K562 (cell line): ENCODE measurements around a stretch of chr6.

- RAMPAGE, long total RNA, result no peak
- RRBS, result no CpG with 5 or more reads among the region's 1 CpG
PRO-cap:
- standard, result no peak
- CoPRO, capped RNA only, 2 experiments, result no peak in any of the 2 experiments
- CoPRO, capped and uncapped RNA, 2 experiments, result no peak in any of the 2 experiments
- CoPRO, uncapped RNA only, 2 experiments, result no peak in any of the 2 experiments
CAGE:
- cytosol, long polyA plus RNA, result no peak
- long polyA plus RNA, result no peak
- nucleolus, long total RNA, result no peak
- nucleus, long polyA plus RNA, result no peak
Measured at GRCh38 chr6:6592838-6593382, 4.4 kb downstream of the LY86 start.

GRCh38 chr6:6657476-6657903 is 69.0 kb downstream of the LY86 start:
- RAMPAGE, long total RNA, result no peak
- RRBS, result no CpG with 5 or more reads among the region's 2 CpGs
PRO-cap:
- standard, result unidirectional peak, plus-strand start at chr6:6657774
- CoPRO, capped RNA only, 2 experiments, result no peak in any of the 2 experiments
- CoPRO, capped and uncapped RNA, 2 experiments, result no peak in any of the 2 experiments
- CoPRO, uncapped RNA only, 2 experiments, result no peak in any of the 2 experiments
CAGE:
- cytosol, long polyA plus RNA, result no peak
- long polyA plus RNA, result no peak
- nucleolus, long total RNA, result no peak
- nucleus, long polyA plus RNA, result no peak

- RAMPAGE, long total RNA, result no peak
- RRBS, result no CpG with 5 or more reads among the region's 9 CpGs
PRO-cap:
- standard, result bidirectional peak, plus-strand start at chr6:6684759, minus-strand start at chr6:6684669
- CoPRO, capped RNA only, 2 experiments, result no peak in any of the 2 experiments
- CoPRO, capped and uncapped RNA, 2 experiments, result no peak in any of the 2 experiments
- CoPRO, uncapped RNA only, 2 experiments, result no peak in any of the 2 experiments
CAGE:
- cytosol, long polyA plus RNA, result no peak
- long polyA plus RNA, result no peak
- nucleolus, long total RNA, result no peak
- nucleus, long polyA plus RNA, result no peak
Measured at GRCh38 chr6:6684486-6684982, 96.0 kb downstream of the LY86 start.

GRCh38 chr6:6725692-6726189 is 137.2 kb downstream of the LY86 start:
- RAMPAGE, long total RNA, result no peak
- RRBS, result no CpG with 5 or more reads among the region's 10 CpGs
PRO-cap:
- standard, result no peak
- CoPRO, capped RNA only, 2 experiments, result no peak in any of the 2 experiments
- CoPRO, capped and uncapped RNA, 2 experiments, result no peak in any of the 2 experiments
- CoPRO, uncapped RNA only, 2 experiments, result no peak in any of the 2 experiments
CAGE:
- cytosol, long polyA plus RNA, result no peak
- long polyA plus RNA, result no peak
- nucleolus, long total RNA, result no peak
- nucleus, long polyA plus RNA, result no peak

GRCh38 chr6:6741186-6741519 is 152.6 kb downstream of the LY86 start:
- RAMPAGE, long total RNA, result no peak
- RRBS, result no CpG with 5 or more reads among the region's 3 CpGs
PRO-cap:
- standard, result no peak
- CoPRO, capped RNA only, 2 experiments, result no peak in any of the 2 experiments
- CoPRO, capped and uncapped RNA, 2 experiments, result no peak in any of the 2 experiments
- CoPRO, uncapped RNA only, 2 experiments, result no peak in any of the 2 experiments
CAGE:
- cytosol, long polyA plus RNA, result no peak
- long polyA plus RNA, result no peak
- nucleolus, long total RNA, result no peak
- nucleus, long polyA plus RNA, result no peak

DNA sequence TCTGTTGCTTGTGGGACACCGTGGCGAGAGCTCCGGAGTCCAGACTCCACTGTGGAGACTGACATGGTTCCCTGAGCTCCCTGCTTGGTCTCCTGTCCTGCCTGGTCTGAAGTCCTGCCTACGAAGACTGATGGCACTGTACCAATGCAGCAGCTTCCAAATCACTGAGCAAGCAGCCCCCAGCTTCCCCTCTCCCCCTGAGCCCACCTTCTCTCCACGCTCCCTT is 162.2 kb downstream of the LY86 start:
- RAMPAGE, long total RNA, result no peak
- RRBS, result no CpG with 5 or more reads among the region's 5 CpGs
PRO-cap:
- standard, result no peak
- CoPRO, capped RNA only, 2 experiments, result no peak in any of the 2 experiments
- CoPRO, capped and uncapped RNA, 2 experiments, result no peak in any of the 2 experiments
- CoPRO, uncapped RNA only, 2 experiments, result no peak in any of the 2 experiments
CAGE:
- cytosol, long polyA plus RNA, result no peak
- long polyA plus RNA, result no peak
- nucleolus, long total RNA, result no peak
- nucleus, long polyA plus RNA, result no peak

DNA sequence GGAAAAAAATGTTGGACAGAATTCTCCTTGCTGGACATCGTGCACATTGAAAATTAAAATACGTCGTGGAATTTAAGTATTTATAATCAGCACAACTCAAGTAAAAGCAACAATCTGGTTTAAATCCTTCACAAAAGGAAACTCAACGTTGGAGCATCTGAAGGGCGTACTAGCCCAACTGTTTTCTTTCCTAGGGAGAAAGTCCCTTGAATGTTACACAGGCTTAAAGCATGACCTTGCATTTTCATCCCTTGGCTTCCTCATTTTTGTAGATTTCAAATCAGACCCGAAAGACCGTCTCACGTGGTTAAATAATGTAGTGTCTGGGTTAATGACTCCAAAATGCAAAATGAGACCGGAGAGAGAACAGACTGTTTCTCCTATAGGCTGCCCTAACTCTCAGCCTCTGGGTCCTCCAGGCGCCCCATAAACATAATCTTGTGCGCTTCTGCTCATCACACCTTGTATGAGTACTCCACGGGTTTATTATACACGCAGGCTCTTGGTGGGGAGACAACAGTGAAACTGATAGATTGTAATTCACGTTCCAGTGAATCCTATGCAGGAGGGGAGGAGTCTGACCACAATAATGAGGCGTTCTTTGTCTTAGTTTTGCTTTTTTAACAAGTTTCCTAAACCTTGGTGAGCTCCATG is 249.1 kb upstream of the RREB1 start:
- RAMPAGE, long total RNA, result no peak
- RRBS, result no CpG with 5 or more reads among the region's 15 CpGs
PRO-cap:
- standard, result no peak
- CoPRO, capped RNA only, 2 experiments, result peak in 2 of 2 experiments; most common plus-strand start position 239 of the sequence (in 1); most common minus-strand start position 180 of the sequence (in 2)
- CoPRO, capped and uncapped RNA, 2 experiments, result no peak in any of the 2 experiments
- CoPRO, uncapped RNA only, 2 experiments, result no peak in any of the 2 experiments
CAGE:
- cytosol, long polyA plus RNA, result no peak
- long polyA plus RNA, result no peak
- nucleolus, long total RNA, result no peak
- nucleus, long polyA plus RNA, result no peak

- RAMPAGE, long total RNA, result no peak
- RRBS, result no CpG with 5 or more reads among the region's 4 CpGs
PRO-cap:
- standard, result no peak
- CoPRO, capped RNA only, 2 experiments, result no peak in any of the 2 experiments
- CoPRO, capped and uncapped RNA, 2 experiments, result no peak in any of the 2 experiments
- CoPRO, uncapped RNA only, 2 experiments, result no peak in any of the 2 experiments
CAGE:
- cytosol, long polyA plus RNA, result no peak
- long polyA plus RNA, result no peak
- nucleolus, long total RNA, result no peak
- nucleus, long polyA plus RNA, result no peak
Measured at GRCh38 chr6:6881657-6882354, 226.0 kb upstream of the RREB1 start.

DNA sequence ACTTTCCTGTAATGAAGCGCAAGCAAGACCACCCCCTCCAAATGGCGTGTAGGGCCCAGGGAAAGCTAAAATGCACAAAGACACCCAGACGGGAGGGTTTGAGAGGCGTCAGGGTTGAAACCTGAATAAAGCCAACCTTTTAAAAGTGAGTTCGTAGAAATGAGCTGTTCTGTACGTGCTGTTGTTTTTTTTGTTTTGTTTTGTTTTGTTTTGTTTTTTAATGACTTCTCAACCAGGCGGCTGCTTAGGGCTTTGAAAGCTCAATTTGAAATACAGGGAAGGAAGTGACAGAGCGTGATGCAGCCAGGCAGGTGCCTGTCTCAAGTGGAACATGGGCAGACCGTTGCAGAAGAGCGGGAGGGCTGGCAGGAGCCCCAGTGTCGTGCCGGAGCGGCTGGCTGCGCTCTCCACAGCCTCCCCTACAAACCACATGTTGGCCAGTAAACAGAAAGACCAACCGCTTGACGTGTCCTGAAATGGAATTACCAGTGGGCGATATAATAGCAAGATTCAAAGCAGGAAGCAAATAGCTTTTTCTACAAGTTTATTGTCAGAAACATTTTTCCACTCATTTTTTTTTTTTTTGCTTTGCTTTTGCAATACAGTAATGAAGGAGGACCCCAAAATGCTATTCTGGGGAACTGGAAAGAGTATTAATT is 164.9 kb upstream of the RREB1 start:
- RAMPAGE, long total RNA, result no peak
- RRBS, result no CpG with 5 or more reads among the region's 17 CpGs
PRO-cap:
- standard, result no peak
- CoPRO, capped RNA only, 2 experiments, result no peak in any of the 2 experiments
- CoPRO, capped and uncapped RNA, 2 experiments, result no peak in any of the 2 experiments
- CoPRO, uncapped RNA only, 2 experiments, result no peak in any of the 2 experiments
CAGE:
- cytosol, long polyA plus RNA, result no peak
- long polyA plus RNA, result no peak
- nucleolus, long total RNA, result no peak
- nucleus, long polyA plus RNA, result no peak

DNA sequence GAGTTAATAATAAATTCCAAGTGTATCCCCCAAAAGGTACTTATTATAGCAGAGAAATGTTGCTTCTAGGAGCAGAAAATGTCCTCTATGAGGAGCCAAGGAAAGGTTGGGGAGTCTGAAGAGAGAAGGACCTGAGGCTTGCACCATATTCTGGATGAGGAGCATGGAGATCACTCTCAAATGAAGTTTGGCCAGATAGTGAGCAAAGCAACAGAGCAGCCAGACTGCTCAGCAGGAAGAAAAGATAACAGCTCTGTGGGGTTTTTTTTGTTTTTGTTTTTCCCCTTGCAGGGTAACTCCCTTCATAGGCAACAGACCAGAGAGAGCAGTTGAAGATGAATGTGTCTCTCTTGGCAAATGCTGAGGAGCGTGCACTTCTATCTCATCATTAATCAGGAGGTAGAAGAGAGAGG is 66.4 kb upstream of the RREB1 start:
- RAMPAGE, long total RNA, result no peak
- RRBS, result no CpG with 5 or more reads among the region's 1 CpG
PRO-cap:
- standard, result bidirectional peak, plus-strand start at position 314 of the sequence, minus-strand start at position 197 of the sequence
- CoPRO, capped RNA only, 2 experiments, result peak in 2 of 2 experiments; most common plus-strand start position 311 of the sequence (in 2); most common minus-strand start position 142 of the sequence (in 1)
- CoPRO, capped and uncapped RNA, 2 experiments, result peak in 2 of 2 experiments; most common plus-strand start position 311 of the sequence (in 1); most common minus-strand start position 152 of the sequence (in 1)
- CoPRO, uncapped RNA only, 2 experiments, result peak in 1 of 2 experiments; most common plus-strand start position 314 of the sequence (in 1)
CAGE:
- cytosol, long polyA plus RNA, result no peak
- long polyA plus RNA, result no peak
- nucleolus, long total RNA, result no peak
- nucleus, long polyA plus RNA, result no peak

- RAMPAGE, long total RNA, result no peak
- RRBS, result 96% methylated on average over 7 of the region's 19 CpGs
PRO-cap:
- standard, result no peak
- CoPRO, capped RNA only, 2 experiments, result no peak in any of the 2 experiments
- CoPRO, capped and uncapped RNA, 2 experiments, result no peak in any of the 2 experiments
- CoPRO, uncapped RNA only, 2 experiments, result no peak in any of the 2 experiments
CAGE:
- cytosol, long polyA plus RNA, result no peak
- long polyA plus RNA, result no peak
- nucleolus, long total RNA, result no peak
- nucleus, long polyA plus RNA, result no peak
Measured at GRCh38 chr6:7050498-7051201, 57.1 kb upstream of the RREB1 start.

DNA sequence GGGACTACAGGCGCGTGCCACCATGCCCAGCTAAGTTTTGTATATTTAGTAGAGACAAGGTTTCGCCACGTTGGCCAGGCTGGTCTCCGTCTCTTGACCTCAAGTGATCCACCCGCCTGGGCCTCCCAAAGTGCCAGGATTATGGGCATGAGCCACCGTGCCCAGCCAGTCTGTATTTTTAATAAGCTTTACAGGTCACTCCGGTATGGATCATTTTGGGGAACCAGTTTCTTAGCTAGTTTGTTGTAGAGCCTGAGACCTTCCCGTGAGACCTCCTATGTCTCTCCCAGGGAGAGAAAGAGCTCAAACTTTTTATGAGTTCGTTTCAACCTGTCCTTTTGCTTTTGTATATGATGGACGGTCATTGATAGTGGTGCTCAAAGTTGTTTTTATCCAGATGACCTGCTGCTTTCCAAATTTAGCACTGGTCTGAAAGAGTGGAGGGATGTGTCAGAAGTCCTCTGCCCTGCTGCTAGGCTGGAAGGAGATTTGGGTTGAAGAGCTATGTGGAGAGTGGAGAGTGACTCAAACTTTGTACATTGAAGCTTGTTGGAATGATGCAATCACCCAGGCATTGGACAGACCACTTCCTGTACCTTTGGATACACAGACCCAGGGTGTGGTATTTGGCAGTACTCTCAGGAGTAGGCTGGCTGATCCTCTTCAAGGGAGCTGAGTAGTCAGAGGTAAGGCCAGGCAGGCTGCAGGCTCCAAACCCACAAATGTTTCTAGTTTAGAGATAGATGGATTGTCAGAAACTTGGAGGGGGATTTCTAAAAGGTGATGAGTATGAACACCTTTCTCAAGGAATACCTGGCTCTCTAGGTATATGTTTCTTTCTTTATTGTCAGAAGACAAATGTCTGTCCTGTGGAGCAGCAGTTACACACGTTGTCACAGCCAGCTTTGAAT is 49.5 kb upstream of the RREB1 start:
- RAMPAGE, long total RNA, result no peak
- RRBS, result no CpG with 5 or more reads among the region's 12 CpGs
PRO-cap:
- standard, result bidirectional peak, plus-strand start at position 666 of the sequence, minus-strand start at position 475 of the sequence
- CoPRO, capped RNA only, 2 experiments, result peak in 2 of 2 experiments; most common plus-strand start position 656 of the sequence (in 1); most common minus-strand start position 503 of the sequence (in 2)
- CoPRO, capped and uncapped RNA, 2 experiments, result peak in 1 of 2 experiments; most common plus-strand start position 632 of the sequence (in 1); most common minus-strand start position 491 of the sequence (in 1)
- CoPRO, uncapped RNA only, 2 experiments, result no peak in any of the 2 experiments
CAGE:
- cytosol, long polyA plus RNA, result no peak
- long polyA plus RNA, result no peak
- nucleolus, long total RNA, result no peak
- nucleus, long polyA plus RNA, result no peak

GRCh38 chr6:7087399-7087982 is 20.3 kb upstream of the RREB1 start:
- RAMPAGE, long total RNA, result no peak
- RRBS, result no CpG with 5 or more reads among the region's 7 CpGs
PRO-cap:
- standard, result no peak
- CoPRO, capped RNA only, 2 experiments, result no peak in any of the 2 experiments
- CoPRO, capped and uncapped RNA, 2 experiments, result no peak in any of the 2 experiments
- CoPRO, uncapped RNA only, 2 experiments, result no peak in any of the 2 experiments
CAGE:
- cytosol, long polyA plus RNA, result no peak
- long polyA plus RNA, result no peak
- nucleolus, long total RNA, result no peak
- nucleus, long polyA plus RNA, result no peak

DNA sequence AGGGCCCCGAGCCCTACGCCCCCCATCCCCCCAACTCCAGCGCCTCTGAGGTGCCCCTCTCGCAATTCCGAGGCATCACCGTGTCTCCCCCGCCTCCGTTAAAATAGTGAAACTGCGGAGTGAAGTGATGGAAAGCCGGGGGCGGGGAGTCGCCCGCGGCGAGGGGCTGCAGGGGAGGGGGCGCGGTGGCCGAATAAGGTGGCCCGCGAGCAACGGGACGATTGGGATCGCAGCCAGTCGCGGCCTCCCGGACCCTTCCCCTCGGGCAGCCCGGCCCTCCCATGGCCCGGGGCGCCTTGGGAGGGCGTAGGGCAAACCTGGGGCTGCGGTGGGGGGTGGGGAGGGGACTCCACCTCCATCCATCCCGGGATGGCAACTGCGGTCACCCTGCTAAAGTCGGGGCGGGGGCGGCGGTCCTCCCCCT is 517 bp upstream of the RREB1 start:
- RAMPAGE, long total RNA, result no peak
- RRBS, result 1% methylated on average over 4 of the region's 38 CpGs
PRO-cap:
- standard, result no peak
- CoPRO, capped RNA only, 2 experiments, result peak in 1 of 2 experiments; most common minus-strand start position 378 of the sequence (in 1)
- CoPRO, capped and uncapped RNA, 2 experiments, result peak in 1 of 2 experiments; most common minus-strand start position 378 of the sequence (in 1)
- CoPRO, uncapped RNA only, 2 experiments, result no peak in any of the 2 experiments
CAGE:
- cytosol, long polyA plus RNA, result no peak
- long polyA plus RNA, result no peak
- nucleolus, long total RNA, result no peak
- nucleus, long polyA plus RNA, result no peak

DNA sequence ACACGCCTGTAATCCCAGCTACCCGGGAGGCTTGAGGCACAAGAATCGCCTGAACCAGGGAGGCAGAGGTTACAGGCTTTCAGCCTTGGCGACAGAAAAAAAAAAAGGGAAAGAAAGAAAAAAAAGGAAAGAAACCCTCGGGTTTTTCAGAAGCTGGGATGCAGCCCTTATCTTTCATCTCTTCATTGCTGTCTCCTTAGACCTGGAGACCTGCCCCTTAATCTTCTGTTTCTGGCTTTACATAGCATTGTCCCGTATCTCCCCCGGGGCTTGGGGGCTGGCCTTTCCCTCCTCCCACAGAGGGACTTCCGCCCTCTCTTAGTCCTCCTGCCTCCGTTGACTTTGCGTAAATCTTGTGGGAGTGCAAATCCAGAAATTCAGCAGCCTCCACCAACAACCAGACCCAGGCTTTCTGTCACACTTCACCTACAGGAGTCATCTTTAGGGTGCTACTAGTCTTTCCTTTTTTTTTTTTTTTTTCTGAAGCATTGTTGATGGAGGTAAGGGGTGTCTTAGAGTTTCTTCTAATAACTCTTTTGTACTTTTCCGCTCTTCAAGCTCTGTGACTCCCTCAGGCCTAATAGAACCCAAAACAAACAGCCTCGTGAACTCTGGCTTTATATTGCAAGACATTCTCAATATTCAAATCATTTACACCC is 66.1 kb downstream of the RREB1 start:
- RAMPAGE, long total RNA, result no peak
- RRBS, result no CpG with 5 or more reads among the region's 12 CpGs
PRO-cap:
- standard, result bidirectional peak, plus-strand start at position 366 of the sequence, minus-strand start at position 214 of the sequence
- CoPRO, capped RNA only, 2 experiments, result peak in 2 of 2 experiments; most common plus-strand start position 299 of the sequence (in 1); most common minus-strand start position 212 of the sequence (in 2)
- CoPRO, capped and uncapped RNA, 2 experiments, result no peak in any of the 2 experiments
- CoPRO, uncapped RNA only, 2 experiments, result peak in 1 of 2 experiments; most common plus-strand start position 247 of the sequence (in 1); most common minus-strand start position 214 of the sequence (in 1)
CAGE:
- cytosol, long polyA plus RNA, result no peak
- long polyA plus RNA, result no peak
- nucleolus, long total RNA, result no peak
- nucleus, long polyA plus RNA, result no peak

GRCh38 chr6:7188971-7189918 is 81.5 kb downstream of the RREB1 start:
- RAMPAGE, long total RNA, result no peak
- RRBS, result no CpG with 5 or more reads among the region's 9 CpGs
PRO-cap:
- standard, result no peak
- CoPRO, capped RNA only, 2 experiments, result no peak in any of the 2 experiments
- CoPRO, capped and uncapped RNA, 2 experiments, result no peak in any of the 2 experiments
- CoPRO, uncapped RNA only, 2 experiments, result peak in 1 of 2 experiments; most common plus-strand start chr6:7189074 (in 1); most common minus-strand start chr6:7189623 (in 1)
CAGE:
- cytosol, long polyA plus RNA, result no peak
- long polyA plus RNA, result no peak
- nucleolus, long total RNA, result no peak
- nucleus, long polyA plus RNA, result no peak

DNA sequence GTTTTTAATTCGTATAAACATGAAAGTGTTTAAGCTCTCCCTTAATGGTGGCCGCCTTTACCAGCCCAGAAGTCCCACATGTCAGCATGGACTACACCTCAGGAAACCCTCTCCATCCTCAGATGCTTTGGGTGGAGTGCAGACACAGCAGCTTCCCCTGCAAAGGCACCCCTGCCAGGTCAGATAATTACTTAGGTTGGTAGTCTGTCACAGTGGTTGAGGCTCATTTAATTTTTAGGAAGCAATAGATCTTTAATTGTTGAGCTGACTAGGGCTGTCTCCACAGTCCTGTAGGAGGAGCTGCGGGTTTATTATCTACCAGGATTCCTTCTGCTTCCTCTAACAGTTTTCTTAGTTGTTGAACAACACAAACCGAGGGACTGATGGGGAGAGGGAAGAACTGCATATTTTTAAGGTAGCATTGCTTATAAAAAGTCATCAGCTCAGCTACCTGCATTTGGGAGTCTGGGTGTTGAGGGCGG is 69.9 kb downstream of the SSR1 start:
- RAMPAGE, long total RNA, result no peak
- RRBS, result no CpG with 5 or more reads among the region's 5 CpGs
PRO-cap:
- standard, result no peak
- CoPRO, capped RNA only, 2 experiments, result no peak in any of the 2 experiments
- CoPRO, capped and uncapped RNA, 2 experiments, result no peak in any of the 2 experiments
- CoPRO, uncapped RNA only, 2 experiments, result no peak in any of the 2 experiments
CAGE:
- cytosol, long polyA plus RNA, result no peak
- long polyA plus RNA, result no peak
- nucleolus, long total RNA, result no peak
- nucleus, long polyA plus RNA, result no peak

- RAMPAGE, long total RNA, result no peak
PRO-cap:
- standard, result no peak
- CoPRO, capped RNA only, 2 experiments, result no peak in any of the 2 experiments
- CoPRO, capped and uncapped RNA, 2 experiments, result no peak in any of the 2 experiments
- CoPRO, uncapped RNA only, 2 experiments, result no peak in any of the 2 experiments
CAGE:
- cytosol, long polyA plus RNA, result no peak
- long polyA plus RNA, result no peak
- nucleolus, long total RNA, result no peak
- nucleus, long polyA plus RNA, result no peak
Measured at GRCh38 chr6:7412759-7413152, 23.1 kb downstream of the RIOK1 start.